T47D (cell line): ENCODE measurements around a stretch of chr3.

- RRBS: no CpG with 5 or more reads among the region's 5 CpGs
Observed at GRCh38 chr3:66299751-66300202, 79.0 kb downstream of the SLC25A26 start.

GRCh38 chr3:66372573-66373021 is 128.2 kb downstream of the LRIG1 start:
- RRBS: no CpG with 5 or more reads among the region's 11 CpGs

DNA sequence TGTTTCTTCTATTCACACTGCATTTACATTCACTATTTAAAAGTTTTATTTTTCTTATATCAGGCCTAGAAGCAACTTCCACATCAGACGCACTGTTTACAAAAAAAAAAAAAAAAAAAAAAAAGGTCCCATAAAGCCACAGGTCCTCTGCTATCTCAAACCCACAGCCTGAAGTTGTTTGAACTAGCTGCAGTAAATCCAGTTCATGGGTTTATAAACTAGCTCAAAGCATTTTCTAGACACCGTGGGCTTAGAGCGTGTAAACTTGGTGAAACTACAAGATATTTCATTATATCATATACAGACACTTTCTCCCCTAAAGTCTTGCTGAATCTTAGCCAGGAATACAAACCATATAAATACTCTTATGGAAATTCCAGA is 3.2 kb downstream of the LRIG1 start:
- RRBS: no CpG with 5 or more reads among the region's 3 CpGs

- RRBS: no CpG with 5 or more reads among the region's 8 CpGs
Observed at GRCh38 chr3:66546305-66546746, 45.5 kb upstream of the LRIG1 start.

- RRBS: 85% methylated on average over 13 of the region's 25 CpGs
Observed at GRCh38 chr3:66798009-66798601, 200.0 kb upstream of the KBTBD8 start.

DNA sequence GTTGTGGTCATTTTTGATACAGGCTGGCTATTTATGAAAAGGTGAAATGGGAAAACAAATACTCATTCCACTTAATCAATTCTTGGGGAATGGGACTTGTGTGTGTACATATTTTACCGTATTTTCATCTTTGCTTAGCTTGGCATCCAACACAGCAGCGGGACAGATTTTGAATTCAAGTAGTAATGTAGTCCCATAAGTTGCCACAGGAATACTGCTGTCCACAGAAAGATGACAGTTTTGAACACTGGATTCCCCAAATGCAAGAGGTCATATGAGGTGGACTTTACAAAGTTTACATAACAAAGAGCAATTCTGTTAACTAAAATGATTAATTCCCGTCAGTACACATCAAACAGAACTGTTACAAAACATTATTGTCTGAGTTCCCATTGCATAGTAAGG is 178.3 kb upstream of the KBTBD8 start:
- RRBS: no CpG with 5 or more reads among the region's 3 CpGs

DNA sequence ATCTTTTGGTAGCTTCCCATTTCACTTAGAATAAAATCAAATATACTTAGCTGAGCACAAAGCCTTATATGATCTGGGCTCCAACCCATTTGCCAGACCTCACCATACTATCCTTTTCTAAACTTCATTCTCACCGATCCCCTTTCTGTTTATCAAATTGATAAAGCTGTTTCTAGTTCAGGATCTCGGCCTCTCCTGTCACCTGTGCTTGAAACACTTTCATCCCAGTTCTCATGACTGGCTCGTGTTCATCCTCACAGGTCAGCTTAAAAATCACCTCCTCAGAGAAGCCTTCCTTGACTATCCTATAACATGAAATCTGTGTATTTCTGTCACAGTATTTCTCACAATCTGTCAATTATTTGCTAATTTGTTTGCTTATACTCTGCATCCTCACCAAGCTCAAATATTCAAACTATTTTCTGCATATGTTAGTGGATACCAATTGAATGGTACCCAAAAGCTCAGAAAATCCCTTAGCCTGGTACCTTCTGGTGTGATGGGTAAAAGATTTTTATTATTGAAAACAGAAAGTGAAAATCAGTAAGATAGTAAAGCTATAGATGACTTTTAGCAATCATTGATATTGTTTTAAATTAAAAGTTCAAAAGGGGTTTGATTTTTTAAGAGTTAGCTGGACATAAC is 60.0 kb downstream of the SUCLG2 start:
- RRBS: no CpG with 5 or more reads among the region's 3 CpGs

DNA sequence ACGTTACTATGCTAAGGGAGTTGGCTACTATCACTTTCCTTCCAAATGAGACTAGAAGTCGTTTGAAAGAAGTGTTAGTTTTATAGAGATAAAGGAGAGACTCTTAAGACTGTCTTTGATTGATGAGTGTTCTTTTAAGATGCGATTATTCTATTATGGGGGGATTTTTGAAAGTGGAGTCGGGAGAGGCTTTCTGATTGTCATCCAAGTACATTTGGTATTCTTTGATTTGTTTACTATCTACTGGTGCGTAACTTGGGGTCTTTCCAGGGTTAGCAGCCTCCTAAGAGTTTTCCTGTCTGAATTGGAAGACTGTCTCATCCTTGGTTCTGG is 3.7 kb upstream of the SUCLG2 start:
- RRBS: no CpG with 5 or more reads among the region's 5 CpGs

DNA sequence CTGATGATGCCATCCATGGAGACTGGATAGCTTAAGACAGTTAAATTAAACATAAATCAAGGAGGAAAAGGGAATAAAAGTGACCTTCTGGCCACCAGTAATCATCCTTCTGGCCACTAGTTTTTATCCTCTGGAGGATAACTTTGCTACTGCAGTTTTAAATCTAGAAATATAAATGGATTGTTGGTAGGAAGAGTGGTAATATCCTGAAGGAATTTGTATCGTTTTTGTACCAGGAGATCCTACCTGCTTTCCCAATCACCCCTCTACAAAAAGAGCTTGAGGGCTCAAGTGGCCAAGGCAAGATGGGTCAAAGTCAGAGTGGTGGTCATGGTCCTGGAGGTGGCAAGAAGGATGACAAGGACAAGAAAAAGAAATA is 297.0 kb downstream of the TAFA4 start:
- RRBS: no CpG with 5 or more reads among the region's 1 CpG

DNA sequence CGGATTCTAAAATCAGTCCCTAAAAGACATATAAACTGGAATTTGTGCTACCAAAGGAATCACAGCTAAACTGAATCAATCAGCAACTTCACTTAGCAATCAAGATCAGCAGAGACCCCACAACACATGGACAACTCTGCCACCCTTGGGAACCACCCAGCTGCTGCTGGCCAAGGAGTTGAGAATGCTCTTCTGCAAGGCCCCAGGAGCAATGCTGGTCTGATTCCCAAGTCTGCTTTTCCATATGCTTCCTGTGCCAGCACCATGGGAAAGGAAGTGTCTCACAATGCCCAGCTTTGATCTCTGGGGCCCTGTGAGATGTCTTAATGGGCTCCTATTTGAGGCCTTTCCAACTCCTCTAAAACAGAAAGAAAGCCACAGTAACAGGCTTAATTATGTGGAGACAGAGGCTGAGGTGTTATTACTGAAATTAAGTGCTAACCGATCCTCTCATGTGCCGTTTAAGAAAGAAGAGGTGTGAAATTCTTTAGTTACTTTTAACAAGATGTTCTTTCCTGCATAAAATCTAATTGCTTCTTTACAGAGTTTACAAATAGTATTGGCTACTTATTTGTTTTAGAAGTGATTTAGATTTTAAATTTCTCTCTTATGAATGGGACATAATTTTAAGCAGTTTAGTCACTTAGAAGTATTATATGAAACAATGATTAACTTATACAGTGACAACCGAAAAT is 4.5 kb downstream of the EOGT start:
- RRBS: no CpG with 5 or more reads among the region's 4 CpGs

- RRBS: no CpG with 5 or more reads among the region's 5 CpGs
Observed at GRCh38 chr3:69033403-69033790, 18.7 kb downstream of the TMF1 start.

DNA sequence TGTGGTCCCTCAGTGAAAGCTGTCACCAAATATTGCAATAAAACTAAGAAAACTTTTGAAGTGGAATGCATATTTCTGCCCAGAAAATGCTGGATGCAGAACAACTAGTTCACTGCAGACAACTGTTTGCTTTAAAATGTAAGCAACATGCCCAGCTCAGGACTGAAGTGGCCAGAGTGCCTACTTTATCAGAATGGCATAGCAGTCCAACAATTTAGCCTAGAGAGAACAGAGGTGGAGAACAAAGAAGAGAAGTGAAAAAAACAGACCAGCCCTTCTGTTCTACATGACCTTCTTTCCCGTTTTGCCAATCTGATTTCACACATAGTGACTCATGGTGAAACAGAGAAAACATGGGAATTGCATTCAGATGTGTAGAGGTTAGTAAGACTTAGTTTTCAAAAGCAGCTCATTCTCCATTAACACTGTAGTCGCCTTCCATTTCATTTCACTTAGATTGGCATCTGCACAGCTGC is 523 bp upstream of the ARL6IP5 start:
- RRBS: no CpG with 5 or more reads among the region's 2 CpGs

- RRBS: no CpG with 5 or more reads among the region's 3 CpGs
Observed at GRCh38 chr3:69087830-69088662, 3.3 kb downstream of the ARL6IP5 start.

DNA sequence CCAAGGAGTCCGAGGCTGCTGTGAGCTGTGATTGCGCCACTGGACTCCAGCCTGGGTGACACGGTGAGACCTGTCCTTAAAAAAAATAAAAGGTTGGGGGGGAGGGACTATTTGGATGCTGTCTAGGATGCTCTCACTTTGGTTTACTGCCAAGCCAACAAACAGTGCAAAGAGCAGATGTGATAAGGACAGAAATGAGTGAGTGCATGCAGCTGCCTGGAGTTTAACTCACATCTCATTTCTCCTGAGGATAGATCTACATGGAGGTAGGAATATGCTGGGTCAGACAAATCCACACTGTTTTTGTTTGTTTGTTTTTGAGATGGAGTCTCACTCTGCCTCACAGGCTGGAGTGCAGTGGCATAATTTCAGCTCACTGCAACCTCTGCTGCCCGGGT is 129.9 kb downstream of the FRMD4B start:
- RRBS: no CpG with 5 or more reads among the region's 4 CpGs

DNA sequence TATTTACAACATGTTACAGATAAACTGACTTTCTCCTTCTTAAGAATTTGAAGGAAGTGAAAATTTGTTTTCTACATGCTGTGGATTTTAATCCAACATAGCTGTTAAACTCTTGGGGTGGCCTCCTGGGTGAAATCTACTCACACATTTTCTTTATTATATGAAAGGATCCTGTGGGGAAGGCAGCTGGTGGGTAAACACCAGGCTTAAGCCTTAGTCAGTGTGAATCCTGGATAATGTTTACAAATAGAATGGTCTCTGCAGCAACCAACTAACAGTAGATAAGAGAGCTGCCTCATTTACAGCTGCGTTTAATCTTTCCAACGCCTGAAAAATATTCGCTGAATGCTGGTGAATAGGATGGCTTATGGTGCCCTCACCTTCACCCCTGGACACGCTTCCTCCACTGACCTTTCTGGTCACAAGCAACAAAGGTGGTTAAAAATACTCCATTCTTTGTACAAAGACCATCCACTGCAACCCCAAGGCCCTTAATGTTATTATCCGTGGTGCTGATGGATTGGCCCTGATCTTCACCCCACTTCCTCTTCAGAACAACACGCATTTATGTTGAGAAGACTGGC is 119.9 kb upstream of the FRMD4B start:
- RRBS: no CpG with 5 or more reads among the region's 6 CpGs

- RRBS: no CpG with 5 or more reads among the region's 2 CpGs
Observed at GRCh38 chr3:69744376-69744575, 5.0 kb downstream of the MITF start.

GRCh38 chr3:69751151-69751576 is 11.9 kb downstream of the MITF start:
- RRBS: no CpG with 5 or more reads among the region's 1 CpG

GRCh38 chr3:69929873-69930512 is 190.7 kb downstream of the MITF start:
- RRBS: no CpG with 5 or more reads among the region's 10 CpGs

DNA sequence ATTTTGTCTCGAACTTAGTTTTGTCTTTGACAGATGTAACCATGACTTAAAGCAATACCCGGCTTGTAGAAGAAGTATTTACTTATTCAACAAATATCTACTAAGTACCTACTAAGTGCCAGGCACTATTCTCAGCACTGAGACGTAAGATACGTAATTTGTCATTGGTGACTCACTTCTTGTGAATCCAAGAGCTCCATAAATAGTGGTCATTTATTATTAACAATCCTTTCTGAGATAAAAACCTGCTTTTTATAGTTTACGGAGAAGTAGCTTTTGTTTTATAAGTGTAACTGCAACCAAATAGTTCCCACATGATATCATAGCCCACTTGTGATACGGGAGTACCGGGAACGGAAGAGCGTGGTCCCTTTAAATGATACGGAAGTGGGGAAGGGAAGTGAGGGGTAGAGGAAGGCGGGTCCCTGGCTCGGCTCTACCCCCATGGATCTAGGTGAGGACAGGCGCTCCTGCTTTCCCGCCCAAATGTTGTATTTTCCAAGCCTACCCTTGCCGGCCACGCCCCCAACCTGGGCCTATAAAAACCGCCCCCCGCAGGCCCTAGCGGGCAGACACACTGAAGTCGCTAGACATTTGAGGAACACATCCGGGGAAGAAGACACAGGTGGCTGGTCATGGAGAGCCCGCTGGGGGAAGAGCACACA is 260.0 kb downstream of the MITF start:
- RRBS: 37% methylated on average over 6 of the region's 22 CpGs

DNA sequence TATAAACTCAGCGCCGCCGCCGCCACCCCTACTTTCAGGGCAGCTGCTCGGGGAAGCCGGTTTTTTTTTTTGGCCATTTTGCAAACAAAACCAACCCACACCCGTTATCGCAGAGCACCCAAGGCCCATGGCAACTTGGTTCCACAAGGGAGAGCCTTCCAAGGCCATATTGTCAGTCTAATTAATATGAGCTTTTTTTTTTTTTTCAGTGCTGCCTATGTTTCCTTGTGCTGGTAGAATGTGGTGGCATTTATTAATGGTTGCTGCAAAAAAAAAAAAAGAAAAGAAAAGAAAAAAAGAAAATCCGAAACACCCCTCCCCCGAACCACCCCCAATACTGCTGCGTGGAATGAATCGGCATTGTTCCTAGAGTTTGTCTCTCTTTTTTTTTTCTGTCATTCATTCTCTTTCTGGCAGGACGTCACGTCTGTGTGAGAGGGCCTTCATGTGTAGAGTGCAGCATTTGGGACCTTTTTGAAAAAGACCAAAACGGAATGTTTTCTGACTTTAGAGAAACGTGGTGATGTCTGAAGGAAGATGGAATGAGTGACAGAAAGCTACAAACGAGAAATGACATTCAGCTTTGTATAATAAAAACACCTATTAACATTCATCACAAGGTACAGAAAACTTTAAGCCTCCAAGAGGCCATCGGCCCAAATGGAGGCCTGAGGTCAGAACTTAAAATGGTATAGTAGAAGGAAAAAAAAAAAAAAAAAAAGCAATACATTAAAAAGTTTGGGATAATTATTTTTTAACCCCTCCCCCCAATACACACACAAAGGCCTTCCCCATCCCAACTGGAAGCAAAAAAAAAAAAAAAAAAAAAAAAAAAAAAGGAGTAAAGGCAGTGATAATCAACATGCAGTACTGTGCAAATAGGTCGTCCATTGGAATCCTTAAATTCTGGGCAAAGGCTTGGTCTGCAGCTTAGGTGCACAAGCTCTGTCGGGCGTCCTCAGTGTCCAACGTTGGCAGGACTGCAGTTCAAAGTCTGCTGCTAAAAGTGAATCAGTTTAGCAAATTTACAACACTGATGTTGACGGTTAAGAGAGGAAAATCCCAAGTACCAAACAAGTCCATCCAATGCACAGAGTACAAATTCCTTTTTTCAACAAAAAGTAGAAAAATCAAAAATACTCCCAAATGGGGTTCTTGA is 625.2 kb downstream of the FOXP1 start:
- RRBS: no CpG with 5 or more reads among the region's 23 CpGs